Calu3 (cell line): Measurements from ENCODE around the genes GPATCH3, KDF1 and SLC9A1.

- PRO-cap: no peak
Measured at GRCh38 chr1:26254191-26254945, 20.4 kb downstream of the CEP85 start.

DNA sequence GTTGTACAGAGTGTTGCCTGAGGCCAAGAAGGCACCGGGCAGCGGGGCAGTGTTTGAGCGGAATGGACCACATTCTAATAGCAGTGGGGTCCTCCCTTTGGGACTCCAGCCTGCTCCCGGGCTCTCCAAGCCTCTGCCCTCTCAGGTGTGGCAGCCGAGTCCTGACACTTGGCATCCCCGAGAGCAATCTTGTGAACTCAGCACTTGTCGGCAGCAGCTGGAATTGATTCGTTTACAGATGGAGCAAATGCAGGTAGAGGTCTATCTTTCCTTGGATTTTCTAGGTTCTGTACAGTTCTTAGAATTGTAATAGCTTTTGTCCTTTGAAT, 21.6 kb downstream of the CEP85 start:
- PRO-cap: no peak

- PRO-cap: bidirectional peak, plus-strand start at chr1:26279762, minus-strand start at chr1:26279631
Measured at GRCh38 chr1:26279322-26279901, 474 bp upstream of the SH3BGRL3 start.

DNA sequence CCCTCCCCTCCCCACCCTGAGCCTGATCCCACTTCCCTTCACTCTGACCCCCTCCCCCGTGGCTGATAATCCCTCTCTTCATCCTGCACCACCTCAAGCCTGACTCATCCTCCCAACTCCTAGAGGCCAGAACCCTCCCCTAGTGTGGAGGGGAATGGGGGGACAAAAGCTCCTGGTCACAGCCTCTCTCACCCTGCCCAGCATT, 521 bp downstream of the SH3BGRL3 start:
- PRO-cap: no peak

DNA sequence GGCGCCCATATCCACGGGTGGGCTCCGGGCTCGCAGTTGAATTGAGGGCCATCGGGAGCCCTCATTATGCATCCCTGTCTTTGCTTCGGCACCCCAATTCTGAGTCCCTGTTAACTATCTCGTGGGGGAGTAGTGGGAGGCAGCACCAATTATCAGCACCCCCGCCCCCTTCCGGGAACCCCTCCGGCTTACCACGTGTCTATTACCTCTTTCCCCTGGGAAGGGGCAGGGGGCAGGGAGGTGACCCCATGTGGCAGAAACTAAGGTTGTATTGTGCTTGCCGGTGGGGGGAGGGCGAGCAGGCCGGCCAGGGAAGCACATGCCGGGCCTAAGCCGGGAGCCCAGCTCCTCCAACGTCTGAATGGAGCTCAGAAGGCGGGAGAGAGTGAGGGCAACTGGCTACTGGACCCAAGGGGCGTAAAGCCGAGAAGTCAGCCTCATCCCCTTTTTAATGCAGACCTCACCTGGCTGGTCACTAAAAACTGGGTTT, 1.1 kb downstream of the LIN28A start:
- PRO-cap: no peak

GRCh38 chr1:26619295-26619667, 76.5 kb upstream of the ARID1A start:
- PRO-cap: no peak

DNA sequence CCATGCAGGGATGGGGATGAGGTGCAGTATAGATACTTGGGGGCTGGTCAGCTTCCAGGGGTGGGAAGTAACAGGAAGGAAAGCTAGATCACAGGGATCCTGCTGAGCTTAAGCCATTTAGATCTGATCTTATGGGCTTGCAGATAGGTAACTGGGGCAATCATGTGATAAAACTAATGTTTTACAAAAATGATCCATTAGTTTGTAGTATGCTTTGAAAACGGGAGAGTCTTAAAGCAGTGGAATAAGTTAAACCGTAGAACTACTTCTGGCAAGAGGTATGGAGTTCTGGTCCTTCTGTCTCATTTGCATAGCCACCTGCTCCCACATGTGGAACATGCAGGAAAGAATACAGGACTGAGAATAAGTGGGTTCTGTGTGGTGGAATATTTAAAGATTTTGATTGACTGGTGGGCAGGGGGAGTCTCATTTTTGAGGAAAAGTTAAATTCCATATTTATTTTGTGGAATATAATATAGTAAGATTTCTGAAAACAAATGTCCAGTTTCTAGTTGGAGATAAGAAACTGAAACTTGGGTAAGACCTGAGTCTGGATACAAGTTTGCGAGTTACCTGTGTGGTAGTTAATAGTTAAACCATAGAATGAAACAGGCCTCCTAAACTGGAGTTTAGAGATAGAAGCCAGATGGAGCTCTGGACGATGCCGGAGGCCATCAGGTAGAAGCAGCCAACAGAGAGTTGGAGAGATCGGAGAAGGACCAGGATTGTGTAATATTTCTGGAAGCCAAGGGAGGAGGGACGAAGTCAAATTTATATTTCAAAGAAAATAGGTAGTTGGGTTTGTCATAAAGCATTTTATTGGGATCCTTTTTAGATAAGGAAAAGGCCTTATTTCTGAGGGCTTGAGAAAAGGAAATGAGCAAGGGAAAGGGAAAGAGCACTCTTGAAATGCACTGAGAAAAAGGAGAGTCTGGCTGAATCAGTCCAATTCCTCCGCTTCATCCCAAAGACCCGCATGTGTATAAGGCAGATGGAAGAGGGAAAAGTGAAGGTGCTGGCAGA, 45.0 kb downstream of the ARID1A start:
- PRO-cap: no peak

DNA sequence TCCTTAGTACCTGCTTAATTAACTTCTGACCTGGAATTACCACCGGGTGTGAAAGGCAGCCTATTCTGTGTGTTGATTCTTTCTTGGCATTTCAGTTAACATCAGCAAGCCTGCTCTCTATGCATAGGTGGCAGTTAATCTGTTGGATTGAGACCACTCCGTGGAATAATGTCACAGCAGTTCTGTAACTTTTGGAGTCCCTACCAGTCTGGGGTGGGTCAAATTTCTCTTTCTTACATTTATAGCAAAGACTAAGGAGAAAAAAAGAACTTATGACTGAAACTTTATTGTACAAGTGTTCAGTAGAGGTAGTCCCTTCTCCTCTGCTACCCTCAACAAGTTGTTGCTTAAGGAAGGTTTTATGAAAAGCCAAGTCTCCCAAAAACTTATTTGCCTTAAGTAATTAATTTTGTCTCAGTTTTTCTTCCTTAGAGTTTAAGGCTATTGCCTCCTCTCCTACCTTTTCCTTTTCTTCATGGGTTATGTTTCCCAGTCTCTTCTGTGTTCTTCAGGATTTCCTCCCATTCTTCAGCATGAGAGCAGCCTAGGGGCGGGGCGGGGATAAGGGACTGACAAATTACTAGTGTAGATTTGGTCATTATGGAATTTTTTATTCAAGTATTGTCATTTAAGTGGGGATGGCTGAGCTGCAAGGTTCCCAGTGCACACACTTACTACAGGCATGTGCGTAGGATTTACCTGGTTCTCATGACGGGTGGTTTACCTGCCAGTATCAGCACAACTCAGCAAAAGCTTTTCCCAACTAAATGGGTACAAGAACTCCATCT, 35.4 kb upstream of the PIGV start:
- PRO-cap: no peak

GRCh38 chr1:26786842-26787829, 614 bp upstream of the PIGV start:
- PRO-cap: bidirectional peak, plus-strand start at chr1:26787674, minus-strand start at chr1:26787673

- PRO-cap: unidirectional peak, plus-strand start at chr1:26824923
Measured at GRCh38 chr1:26824538-26824986, 1.9 kb upstream of the ZDHHC18 start.

GRCh38 chr1:26855471-26856103, 7.4 kb upstream of the SFN start:
- PRO-cap: no peak

DNA sequence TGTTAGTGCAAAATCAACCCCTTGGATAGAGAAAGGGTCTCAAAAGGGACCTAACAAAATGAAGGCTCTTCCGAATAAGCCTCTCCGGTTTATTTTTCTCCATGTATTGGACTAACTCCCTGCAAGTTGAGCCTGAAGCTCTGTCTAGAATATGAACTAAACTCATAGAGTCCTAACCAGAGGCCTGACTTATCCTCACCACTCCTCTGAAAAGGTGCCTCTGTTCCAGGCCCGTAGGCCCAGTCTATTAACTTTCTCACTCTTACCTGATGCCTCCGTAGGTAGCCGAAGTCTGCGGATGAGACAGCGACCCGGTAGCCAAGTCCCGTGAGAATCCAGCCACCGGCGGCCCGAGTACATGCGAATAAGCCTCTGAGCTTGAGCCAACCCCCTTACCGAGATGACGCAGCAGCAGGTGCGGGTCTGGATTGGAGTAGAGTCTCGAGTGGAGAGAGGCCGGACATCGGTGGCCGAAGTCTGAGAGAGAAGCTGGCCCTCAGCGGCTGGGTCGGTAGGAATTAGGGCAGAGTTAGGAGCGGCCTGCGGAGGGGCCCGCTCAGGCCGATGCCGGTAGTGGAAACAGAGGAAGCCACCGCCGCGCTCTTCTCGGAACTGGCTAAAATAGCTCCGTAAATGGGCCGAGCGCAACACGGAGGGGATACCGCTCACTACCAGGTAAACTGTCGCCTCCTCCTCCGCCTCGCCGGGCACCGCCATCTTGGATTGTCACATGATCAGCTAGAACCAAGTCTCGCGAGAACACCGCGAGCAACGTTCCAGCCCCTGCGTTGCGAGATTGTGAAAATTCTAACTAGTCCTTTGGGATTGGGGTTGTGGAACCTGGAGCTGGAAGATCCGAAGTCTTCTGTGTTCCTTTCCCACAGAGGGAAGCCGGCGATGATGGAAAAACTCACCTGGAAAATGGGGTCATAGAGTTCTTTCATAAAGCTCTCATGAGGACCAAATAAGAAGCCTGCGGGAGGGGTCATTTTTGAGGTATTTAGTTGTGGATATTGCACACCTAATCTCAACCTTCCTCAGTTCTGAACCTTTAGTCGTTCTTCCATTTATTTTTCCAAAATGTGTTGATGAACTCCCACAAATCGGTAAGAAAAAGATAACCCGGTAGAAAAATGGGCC, at the start of gene GPATCH3:
Gene GPATCH3 (minus strand): TSS at position 742 of the 1,140 bp plus-strand sequence.
- PRO-cap: bidirectional peak, plus-strand start at position 463 of the sequence, minus-strand start at position 366 of the sequence; bidirectional peak, plus-strand start at position 814 of the sequence, minus-strand start at position 720 of the sequence

DNA sequence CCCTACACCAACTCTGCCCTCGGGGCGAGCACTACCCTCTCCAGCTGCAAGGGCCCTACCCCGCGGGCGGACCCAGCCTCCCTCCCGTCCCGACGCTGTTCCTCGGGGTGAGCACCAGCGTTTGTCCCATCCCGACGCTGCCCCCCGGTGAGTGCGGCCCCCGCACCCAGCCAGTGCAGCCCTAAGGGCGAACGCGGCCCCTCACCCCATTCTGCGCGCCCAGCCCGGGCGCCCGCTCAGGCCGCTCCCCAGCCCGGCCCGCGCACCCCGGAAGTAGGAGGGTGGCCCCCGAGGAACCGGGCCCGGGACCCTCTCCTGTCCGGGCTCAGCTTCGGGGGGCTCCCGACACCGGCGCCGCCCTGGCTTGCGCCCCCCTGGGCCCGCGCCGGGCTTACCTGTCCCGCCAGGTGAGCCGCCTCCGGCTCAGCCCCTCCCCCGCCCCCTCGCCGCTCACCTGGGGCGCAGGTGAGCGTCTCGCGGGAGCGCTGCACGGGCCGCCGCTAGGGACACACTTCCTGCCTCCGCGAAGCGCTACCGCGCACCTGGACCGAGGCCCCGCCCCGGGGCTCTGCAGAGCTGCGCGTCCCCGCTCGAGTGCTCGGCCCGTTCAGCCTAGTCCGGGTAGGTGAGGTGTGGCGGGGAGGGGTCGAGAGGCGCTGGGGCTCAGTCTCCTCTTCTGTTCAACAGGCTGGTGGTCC, at the start of gene KDF1:
Gene KDF1 (minus strand): TSS at position 514 of the 698 bp plus-strand sequence.
- PRO-cap: bidirectional peak, plus-strand start at position 209 of the sequence, minus-strand start at position 238 of the sequence; bidirectional peak, plus-strand start at position 573 of the sequence, minus-strand start at position 476 of the sequence

DNA sequence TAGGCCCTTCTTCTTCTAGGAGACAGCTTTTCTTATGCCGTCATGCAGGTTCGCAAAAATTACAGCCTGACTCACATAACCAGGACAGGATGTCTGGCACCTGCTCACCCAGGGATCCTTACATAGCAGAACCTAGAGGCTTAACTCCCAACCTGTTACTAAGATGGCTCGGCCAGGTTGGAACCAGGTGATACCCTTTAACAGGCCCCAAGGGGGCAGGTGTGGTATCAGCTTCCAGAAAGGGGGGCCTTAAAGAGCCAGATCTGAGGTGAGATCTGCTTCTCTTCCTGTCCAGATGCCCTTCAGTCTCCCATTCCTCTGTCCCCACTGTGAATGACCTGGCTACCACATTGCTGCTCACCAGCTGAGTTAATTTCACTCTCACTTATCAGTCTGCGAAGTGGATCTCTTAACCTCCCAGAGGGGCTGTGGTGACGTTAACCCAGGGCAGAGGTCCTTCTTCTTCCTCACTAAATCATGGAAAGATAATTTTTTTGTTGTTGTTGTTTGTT, 1.7 kb downstream of the TRNP1 start:
- PRO-cap: bidirectional peak, plus-strand start at position 278 of the sequence, minus-strand start at position 160 of the sequence

DNA sequence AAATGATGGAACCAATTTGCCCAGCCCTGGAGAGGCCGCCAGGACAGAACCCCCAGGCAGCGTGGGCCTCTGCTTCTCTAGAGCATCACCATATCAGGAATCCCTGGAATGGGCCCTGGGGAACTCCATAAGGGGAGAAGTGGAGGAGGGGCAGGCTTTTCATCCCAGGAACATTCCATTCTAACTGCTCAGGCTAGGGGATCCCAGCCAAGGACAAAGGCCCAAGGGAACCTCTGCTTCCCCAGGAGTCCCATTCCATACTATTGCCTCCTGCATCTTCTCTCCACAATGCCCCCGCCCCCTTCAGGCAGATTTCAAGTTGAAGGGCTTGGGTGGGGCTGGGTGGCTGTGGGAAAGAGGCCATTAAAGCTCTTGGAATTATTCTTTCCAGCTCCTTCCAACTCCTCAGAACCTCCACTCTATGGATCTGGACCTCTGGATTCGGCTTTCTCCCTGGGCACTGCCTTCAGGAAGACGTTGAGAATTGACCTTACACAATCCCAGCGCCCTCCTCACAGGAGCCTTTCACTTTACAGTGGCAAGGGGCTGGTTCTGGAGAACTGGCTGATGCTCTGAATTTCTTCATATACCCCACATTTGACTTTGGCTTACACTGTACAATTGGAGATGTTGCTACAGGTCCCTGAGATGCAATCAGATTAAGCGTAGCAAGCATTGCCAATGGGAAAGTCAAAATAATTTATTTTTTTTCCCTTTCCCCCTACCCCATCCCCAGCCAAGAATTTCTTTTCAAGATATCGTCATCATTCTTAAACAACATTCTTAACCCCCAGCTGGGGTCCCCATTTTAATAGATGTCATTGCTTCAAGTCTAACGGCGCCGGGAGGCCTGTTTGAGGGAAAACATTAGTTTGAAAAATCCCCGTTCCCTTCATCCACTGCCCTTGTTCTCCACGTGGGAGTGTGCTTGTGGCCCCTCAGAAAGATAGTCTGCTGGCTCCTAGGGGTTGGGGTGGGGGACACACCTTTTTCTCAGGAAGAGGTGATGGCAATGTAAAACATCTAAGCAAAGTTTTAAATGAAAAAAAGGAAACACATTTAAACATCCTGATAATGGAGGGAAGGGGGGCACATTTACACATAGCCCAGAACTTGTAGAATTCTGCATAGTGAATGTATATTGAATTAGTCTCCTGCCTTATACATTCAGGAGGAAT, 6.4 kb downstream of the TRNP1 start:
- PRO-cap: unidirectional peak, plus-strand start at position 1,069 of the sequence

DNA sequence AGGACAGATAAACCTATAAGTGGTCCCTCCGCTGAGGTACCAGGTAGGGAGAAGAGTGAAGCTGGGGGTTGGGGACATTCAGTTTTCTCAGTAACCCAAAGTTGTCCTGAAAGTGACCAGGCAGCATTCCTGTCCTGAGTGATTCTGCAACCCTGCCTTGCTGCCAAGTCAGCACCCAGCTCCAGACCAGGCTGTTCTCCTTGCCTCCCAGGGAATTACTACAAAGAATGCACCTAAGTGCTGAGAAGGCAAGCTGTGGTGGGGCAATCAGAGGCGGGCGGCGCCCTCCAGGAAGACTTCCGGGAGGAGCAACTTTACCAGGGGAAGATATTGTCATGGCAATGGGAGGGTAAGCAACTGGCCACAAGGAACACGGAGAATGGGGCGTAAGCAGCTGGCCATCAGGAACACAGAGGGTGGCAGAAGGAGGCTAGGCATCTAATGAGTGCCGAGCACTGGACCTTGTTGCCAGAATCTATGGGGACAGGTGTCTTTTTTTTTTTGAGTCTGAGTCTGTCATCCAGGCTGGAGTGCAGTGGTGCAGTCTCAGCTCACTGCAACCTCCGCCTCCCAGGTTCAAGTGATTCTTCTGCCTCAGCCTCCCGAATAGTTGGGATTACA, 4.4 kb downstream of the TENT5B start:
- PRO-cap: no peak

- PRO-cap: bidirectional peak, plus-strand start at chr1:27009942, minus-strand start at chr1:27009859
Measured at GRCh38 chr1:27009481-27010110, 3.1 kb downstream of the TENT5B start.

GRCh38 chr1:27074152-27074674, 61.6 kb upstream of the TENT5B start:
- PRO-cap: no peak

GRCh38 chr1:27124949-27125576, 29.9 kb downstream of the SLC9A1 start:
- PRO-cap: no peak

DNA sequence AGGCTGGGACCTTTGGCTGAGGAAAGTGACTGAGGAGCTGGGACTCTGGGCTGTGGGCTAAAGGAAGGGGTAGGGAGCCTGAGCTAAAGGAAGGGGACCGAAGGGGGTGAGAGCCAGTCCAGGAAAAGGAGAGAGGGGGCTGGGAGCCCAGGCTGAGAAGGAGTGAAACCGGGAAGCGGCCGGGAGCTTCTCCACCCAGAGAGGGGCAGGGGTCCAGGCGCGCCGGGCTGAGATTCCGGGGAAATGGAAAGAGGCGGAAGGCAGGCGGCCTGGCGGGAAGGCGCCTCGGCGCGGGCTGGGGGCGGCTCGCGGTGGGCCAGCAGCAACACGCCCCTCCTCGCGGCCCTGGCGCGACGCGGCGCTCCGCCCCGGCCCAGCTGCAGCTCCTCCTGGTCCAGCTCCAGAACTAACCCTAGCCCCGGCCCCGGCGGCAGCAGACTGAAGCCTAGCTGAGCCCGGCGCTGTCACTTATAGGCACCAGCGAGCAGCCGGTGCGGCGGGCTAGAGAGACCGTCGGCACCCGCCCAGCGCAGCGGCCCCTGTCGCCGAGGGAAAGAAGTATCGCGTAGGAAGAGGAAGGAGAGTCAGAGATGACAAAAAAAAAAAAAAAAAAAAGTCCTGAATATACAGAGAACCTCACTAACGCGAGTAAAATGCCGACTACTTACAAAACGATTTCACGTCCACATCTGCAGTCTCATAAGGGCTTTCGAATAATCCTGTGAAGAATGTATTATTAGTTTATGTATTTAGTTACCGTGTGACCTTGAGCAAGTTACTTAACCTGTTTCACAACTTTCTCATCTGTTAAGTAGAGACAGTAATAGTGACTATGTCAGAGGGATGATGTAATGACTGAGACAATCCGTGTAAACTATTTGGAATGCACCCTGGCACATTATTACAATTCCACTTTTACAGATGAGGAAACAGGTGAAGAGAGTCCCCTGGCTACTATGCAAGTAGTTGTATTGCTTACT, at the start of gene SLC9A1:
Gene SLC9A1 (minus strand): TSS at position 440 of the 980 bp plus-strand sequence.
- PRO-cap: bidirectional peak, plus-strand start at position 651 of the sequence, minus-strand start at position 440 of the sequence; unidirectional peak, plus-strand start at position 924 of the sequence